Thoracic aorta endothelial cell (primary cell): ENCODE measurements around the gene RREB1.

GRCh38 chr6:6723936-6724181 is 135.3 kb downstream of the LY86 start:
- CAGE, long polyA plus RNA = no peak

DNA sequence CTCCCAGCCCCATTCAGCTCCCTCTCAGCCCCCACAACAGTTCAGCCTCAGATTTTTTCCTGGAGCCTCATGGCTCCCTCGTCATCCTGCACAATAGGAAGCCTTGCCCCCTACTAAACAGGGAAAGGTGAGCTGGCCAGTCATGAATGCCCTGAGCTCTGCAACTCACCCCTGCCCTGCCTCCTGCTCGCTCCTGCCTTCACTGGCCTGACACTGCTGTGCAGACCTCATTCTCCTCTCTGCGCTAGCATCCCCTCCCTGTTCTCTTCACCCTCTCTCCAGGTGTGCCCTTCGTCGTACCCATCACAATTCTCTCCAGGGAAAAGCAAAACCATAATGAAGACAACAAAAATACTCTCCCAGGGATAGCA is 145.3 kb downstream of the LY86 start:
- CAGE, long polyA plus RNA = no peak

- CAGE, long polyA plus RNA = no peak
These were observed 157.5 kb downstream of the LY86 start for GRCh38 chr6:6746075-6746338.

DNA sequence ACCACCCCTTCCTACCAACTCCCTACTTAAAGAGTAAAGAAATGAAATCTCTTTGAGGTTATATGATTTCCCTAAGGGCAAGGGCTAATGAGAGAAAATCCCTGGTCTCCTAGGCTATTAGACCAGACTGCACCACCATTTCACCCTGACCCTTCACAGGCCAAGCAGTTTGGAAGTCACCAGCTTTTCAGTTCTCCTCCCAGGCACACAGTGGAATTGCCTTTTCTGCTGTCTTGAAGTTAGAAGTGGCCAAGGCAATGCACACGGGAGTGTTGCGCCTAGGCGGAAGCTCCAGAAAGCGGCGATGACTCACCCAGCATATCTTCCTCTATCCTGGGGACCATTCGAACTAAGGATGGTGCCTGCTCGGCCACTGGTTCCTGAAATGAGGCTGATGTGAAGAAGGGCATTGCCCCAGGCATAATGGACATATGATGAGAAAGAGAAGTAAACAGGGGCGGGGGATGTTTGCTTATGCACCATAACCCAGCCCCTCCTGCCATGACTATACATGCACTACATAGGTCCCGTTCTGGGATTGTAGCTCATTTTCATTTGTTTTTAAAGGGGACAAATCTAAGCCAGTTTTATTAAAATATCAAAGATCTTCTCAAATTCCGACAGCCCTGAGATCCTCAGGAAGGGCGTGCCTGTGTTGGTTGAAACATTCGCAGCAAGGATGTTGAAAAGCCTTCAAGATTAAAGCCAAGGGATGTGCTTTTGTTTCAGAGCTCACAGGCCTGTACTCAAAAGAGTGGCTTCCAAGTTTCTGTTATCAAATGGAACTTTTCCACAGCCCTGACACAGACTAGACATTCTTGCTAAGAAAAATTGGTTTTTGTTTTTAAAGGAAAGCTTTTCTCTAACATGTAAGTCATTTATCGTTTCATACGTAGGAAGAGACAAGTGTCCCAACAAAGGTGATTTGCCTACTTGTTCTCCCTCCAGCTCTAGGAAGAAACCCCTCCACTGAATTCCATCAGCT is 218.4 kb downstream of the LY86 start:
- CAGE, long polyA plus RNA = no peak

GRCh38 chr6:6810952-6812190 is 222.9 kb downstream of the LY86 start:
- CAGE, long polyA plus RNA = no peak

- CAGE, long polyA plus RNA = no peak
These were observed 65.2 kb upstream of the RREB1 start for GRCh38 chr6:7042132-7043412.

GRCh38 chr6:7051738-7052390 is 55.9 kb upstream of the RREB1 start:
- CAGE, long polyA plus RNA = no peak

- CAGE, long polyA plus RNA = no peak
These were observed 517 bp upstream of the RREB1 start for GRCh38 chr6:7107232-7107655.

DNA sequence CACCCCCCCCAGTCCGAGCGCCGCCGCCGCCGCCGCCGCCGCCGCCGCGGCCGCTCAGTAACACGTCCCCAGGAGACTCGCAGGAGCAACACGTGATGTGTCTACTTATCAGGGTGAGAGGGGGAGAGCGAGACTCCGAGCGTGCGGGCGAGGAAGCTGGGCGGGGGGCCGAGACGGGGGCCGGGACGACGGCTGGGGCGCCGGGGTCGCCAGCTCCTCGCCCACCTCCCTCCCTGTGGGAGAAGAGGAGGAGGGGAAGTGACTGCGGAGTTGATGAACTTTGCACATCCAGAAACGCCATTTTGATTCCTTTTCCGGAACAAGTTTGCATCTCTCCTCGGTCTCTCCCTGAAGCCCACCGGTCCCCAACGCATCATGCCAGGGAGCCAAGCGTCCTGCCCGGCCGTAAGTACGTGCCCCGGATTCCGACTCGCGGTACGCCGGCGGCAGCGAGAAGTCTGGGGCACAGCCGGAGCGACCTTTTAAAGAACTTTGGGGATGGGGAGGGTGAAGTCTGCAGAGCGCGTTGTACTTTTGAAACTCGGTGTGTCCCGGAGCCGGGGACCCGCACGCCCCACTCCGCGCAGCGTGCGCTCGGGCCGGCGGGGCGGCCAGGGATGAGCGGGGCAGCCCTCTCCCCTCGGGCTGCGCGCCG is at the start of gene RREB1:
RREB1 (plus strand) TSS at position 306 of the 655 bp plus-strand sequence.
- CAGE, long polyA plus RNA = no peak

GRCh38 chr6:7156038-7157145 is 48.6 kb downstream of the RREB1 start:
- CAGE, long polyA plus RNA = no peak

DNA sequence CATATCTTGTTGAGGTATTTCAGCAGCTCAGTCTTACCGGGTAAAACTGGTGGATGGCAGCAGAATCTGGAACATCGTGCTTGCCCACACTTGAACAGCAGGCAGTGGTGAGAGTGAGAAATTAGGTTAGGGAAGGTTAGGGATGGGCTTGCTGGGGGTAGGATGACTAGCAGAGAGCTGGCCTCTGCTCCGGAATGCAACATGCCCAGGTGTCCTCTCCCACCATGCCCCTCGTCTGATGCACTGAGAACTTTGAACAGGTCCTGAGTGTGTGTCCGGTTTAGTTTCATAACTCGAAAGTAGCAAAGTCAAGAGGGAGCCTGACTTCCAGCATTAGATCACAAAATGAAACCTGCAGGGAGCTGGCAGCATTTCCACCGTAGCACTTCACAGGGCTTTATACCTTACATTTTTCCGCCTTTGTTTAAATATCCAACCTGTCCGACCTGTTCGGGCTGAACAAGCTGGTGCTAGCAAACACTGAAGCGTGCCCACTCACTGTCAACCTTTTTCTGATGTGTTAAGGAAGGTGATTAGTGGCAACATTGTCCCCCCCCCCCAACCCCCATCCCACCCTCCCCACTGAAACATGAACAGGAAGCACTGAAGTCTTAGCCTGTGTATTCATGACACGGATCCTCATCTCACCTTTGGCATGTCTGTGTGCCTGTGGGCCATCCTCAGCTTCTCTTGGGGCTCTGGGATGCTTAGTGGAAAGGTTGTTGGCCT is 93.3 kb downstream of the RREB1 start:
- CAGE, long polyA plus RNA = no peak

GRCh38 chr6:7206414-7207287 is 98.9 kb downstream of the RREB1 start:
- CAGE, long polyA plus RNA = no peak

- CAGE, long polyA plus RNA = no peak
These were observed 81.6 kb downstream of the SSR1 start for GRCh38 chr6:7231499-7231776.

DNA sequence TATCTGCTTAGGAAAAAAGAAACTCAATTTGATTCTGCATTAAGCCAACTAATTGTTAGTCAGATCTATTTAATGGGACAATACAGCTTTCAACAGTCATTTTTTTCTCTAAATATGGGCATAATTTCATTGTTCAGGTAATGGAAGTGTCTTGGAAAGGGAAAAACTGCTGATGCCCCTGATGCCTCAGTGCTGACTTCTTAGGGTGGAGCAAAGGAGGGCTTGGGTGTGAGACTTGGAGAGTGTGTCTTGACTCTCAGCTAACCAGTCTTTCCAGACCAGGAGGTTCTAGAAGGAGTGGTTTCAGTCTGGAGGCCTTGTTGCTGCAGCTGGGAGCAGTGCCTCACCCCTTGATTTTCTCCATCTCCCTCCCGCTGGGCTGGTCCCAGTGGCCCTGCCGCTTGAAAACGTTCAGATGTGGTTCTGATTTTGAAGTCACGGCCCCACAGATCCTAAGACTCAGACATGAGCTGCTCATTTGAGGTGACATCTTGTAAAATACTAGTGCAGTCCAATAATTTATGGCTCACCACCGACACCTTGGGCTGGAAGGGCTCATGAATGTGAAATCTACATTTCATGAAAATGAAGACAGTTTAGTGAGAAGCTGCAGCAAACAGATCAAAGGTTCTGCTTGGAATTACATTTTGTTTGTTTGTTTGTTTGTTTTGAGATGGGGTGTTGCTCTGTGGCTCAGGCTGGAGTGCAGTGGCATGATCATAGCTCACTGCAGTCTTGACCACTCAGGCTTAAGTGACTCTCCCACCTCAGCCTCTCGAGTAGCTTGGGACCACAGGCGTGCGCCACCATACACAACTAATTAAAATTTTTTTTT is 5.5 kb downstream of the DSP start:
- CAGE, long polyA plus RNA = no peak

DNA sequence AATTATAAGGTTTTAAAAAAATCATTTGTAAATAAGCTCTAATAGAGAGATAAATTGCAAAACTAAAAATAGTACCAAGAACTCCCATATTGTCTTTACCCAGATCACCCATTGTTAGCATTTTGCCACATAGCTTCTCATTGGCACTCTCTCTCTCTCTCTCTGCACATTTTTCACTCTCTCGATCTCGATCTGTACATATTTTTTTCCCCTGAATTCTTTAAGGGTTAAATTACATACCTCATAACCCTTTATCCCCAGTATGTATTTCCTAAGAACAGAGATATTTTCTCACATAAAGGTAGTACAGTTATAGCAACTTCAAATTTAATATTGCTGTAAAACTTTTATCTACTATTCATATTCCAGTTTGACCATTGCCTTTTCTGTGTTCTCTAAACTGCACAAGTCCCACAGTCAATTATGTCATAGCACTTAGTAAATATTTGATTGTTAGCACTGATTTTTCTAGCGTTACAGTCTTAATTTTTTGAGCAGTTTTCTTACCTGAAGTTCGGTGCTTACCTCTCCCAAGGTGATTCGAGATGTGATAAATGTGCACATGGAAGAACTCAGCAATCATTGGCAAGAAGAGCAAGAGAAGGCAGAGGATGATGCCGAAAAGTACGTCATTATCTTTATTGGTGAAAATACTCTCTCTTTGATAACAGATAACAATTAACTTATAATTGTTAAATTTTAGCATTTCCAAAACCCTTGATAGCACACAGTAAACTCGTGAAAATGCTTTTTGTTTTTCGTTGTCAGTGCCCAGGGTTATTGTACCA is 15.1 kb downstream of the SNRNP48 start:
- CAGE, long polyA plus RNA = no peak

GRCh38 chr6:7906881-7907562 is 3.6 kb downstream of the TXNDC5 start:
- CAGE, long polyA plus RNA = no peak

GRCh38 chr6:8655211-8656082 is 220.1 kb upstream of the SLC35B3 start:
- CAGE, long polyA plus RNA = no peak

- CAGE, long polyA plus RNA = no peak
These were observed 341.0 kb upstream of the SLC35B3 start for GRCh38 chr6:8776267-8776747.

GRCh38 chr6:8906681-8907264 is 471.4 kb upstream of the SLC35B3 start:
- CAGE, long polyA plus RNA = no peak

DNA sequence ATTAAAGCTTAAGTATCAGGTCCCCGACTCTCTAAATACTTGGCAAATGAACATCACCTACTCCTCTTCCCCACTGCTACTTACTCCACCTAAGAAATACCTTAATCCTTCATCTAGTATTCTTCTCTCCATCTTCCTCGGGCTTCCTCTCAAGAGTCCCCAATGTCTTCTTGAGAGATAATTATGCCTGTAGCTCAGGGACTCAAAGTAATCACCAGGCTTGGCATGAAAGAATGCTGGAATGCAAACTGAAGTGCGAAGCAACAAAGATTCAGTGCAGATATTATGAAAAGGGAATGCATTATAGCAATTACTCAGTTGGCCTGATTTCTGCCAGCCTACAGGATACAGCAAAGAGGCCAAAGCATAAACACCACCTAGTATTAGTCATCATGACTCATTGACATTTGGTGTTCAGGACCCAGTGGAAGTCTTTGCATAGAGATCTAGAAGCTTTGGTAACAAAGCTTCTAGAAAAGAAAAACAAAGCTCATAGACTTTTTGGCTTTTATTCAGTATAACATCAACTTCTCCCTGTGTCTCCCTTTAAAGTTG is 932.9 kb downstream of the TFAP2A start:
- CAGE, long polyA plus RNA = no peak